HT-29 (cell line): Measurements from ENCODE around the genes TXLNG and RBBP7.

DNA sequence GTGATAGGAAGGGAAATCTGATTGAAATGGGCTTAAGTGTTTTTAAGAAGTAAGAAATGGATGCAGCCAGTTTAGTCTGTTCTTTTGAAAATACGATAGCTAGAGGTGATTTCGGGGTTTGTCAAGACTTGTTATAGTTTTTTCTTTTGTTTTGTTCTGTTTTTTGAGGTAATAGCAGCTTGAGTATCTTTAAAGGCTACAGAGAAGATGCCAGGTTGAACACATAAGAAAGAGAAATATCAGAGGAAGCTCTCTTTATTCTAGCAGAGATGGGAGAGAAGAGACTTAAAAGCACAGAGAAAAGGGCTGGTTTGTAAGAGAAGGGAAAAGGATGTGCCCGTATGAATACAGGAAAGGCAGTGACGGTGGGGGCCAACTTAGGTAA lies 121.5 kb upstream of the S100G start:
- RAMPAGE, long total RNA: no peak

- RAMPAGE, long total RNA: no peak
Measured at GRCh38 chrX:16711203-16711660, 1.2 kb downstream of the CTPS2 start.

DNA sequence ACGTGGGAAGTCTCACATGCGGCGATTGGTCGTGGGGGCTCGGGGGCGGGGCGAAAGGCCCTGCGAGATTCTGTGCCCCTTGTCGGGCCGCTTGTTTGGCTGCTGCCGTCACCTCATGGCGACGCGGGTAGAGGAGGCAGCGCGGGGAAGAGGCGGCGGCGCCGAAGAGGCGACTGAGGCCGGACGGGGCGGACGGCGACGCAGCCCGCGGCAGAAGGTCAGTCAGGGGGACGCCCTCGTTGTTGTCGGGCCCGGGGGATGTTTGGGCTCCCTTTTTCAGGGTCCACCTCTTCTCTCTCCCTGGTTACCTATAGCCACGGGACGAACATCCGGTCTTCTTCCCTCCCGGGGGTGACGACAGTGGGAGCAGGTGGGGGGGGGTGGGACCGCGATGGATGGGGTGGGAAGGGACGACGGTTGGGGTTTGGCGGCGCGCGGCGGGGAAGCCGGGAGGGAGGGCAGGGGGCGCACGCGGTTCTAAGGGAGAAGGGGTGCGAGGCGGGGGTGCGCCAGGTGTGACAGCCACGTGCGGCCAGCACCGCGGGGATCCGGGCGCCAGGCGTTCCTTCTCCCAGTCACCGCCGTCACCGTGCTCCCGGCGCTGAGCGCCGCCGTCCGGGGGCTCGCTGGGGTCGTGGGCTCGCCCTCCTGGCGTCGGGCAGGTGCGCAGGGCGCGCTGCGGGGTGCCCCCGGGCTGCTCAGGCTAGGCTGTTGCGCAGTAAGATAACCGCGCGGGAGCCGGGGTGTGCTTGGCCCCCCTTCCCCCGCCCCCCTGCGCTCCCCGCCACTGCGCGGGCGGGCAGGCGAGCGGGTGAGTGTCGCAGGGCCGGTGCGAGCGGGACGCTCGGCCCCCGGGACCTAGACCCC lies at the start of gene TXLNG:
TSS of gene TXLNG (plus strand) at position 94 of the 867 bp plus-strand sequence.
- RAMPAGE, long total RNA: no peak

DNA sequence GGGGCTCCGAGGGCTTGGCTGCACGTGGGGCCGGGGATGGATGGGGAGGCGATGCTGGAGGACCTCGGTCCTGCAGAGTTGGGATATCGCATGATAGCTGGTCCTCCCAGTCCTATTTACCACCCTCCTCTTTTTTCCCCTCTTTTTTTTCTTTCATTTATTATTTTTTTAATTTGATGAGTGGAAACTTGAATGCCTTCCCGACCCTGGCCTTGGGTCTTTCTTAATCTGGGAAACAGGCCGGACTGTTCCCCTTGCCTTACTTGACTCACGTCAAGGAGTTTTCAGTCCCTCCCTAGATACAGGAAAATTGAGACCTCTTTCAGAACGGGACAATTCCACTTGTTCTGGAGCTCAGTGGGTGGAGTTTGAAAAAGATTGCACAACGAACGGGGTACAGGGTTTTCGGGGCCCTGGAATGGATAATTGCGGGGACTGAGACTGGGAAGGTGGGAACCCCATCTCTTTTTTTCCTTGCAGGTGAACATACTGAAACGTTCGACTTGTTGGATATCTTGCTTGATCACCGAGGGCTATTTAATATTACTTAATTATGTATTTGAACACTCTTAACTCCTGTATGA lies 1.1 kb downstream of the TXLNG start:
- RAMPAGE, long total RNA: no peak

DNA sequence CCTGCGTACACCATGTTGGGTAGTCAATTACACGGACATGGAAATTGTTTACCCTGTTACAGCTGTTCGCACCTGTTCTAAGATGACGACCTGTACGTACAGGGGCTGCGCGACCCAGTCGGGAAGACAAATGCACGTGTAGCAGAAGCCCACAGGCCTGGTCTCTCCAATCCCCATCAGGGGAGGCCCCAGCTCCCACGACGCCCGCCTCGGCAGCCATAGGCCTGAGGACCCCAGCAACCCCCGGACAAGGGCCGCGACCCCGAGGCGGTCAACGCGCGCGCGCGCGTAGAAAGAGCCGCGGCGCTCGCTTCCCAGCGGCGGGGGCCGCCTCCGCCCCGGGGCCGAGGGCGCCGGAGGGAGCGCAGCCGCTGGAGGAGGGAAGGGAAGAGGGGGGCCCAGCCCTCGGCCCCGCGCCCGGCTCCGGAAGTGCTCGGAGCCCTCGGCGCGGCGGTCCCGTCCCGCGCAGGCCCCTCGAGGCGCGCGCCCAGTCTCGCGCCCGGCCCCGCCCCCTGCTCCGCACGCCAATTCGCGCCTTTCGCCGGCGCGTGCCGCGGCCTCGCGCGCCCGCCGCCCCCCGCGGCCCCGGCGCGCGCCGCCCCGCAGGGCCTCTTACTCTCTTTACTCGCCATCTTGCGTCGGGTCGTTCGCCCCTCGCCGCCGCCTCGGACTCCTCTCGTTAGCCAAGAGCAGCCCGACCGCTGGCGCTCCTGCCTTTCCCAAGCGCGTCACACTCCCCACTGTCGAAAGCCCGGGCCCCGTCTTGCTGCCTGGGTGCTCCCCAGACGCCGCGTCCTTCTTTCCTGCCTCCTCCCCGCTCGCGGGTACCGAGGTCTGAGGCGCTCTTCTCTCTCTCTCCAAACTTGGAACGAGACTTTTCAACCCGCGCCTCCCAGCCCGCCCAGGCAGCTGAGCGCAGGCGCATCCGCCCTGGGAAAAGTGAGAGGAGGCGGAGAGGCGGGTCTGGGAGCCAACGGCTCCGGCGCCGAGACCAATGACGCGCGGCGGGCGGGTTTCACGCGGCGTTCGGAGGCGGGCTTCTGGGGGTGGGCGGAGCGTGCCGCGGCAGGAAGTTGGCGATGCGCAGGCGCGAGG lies at the start of gene RBBP7:
TSS of gene RBBP7 (minus strand) at position 941 of the 1,095 bp plus-strand sequence.
- RAMPAGE, long total RNA: no peak

DNA sequence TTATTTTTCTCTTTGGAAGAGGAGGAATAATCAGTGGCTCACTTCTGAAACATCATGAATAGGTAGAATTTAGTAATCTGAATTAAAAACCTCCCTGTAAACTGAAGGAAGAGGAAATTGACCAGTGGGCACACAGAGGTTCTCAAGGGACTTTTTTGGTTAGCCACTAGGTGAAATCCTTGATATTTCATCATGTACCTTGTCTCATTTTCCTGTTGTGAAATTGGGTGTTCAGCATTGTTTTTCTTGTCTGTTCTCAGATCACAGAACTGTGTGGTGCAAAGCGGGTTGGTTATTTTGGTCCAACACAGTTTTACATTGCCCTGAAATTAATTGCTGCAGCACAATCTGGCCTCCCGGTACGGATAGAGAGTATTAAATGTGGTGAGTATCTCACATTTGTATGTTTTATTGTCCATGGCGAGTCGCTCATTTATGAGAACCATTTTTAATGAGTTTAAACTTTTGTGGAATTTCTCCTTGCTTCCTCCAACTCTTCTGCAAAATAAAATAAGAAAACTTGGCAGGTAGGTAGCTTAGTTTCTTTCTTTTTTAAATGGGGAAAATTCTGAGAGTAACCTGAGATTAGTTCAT lies 59.6 kb downstream of the REPS2 start:
- RAMPAGE, long total RNA: no peak

DNA sequence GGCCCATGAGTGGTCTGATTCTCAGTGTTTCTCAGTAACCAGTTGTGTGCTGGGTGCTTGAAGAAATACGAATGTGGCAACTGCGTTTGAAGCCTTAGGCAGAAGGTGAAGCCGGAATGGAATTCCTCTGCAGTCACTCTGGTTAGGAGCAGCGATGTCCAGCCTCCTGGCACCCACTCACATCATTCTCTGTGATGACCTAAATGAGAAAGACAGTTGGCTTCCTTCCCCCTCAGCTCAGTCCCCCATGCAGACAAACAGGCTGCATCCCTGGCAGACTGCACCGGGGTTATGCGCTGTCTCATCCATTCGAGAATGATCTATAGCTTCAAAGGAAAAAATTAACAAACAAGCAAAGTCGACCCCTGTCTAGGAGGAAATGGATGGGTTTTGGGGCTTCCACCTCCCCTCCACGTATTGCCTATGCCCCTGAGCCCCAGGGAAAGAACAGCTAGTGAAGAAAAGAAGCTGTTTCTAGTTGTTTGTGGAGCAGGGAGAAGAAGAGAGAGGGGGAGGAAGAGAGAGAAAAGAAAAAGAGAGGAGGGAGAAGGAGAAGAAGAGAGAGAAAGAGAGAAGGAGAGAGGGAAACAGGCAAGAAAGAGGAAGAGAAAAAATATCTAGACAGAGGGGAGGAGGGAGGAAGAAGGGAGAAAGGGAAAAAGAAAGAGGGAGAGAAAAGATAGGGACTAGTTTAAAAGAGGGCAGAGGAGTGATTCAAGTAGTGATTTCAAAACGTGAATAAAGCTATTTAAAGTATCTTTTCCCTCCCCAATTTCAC lies 169.9 kb upstream of the SCML1 start:
- RAMPAGE, long total RNA: no peak

DNA sequence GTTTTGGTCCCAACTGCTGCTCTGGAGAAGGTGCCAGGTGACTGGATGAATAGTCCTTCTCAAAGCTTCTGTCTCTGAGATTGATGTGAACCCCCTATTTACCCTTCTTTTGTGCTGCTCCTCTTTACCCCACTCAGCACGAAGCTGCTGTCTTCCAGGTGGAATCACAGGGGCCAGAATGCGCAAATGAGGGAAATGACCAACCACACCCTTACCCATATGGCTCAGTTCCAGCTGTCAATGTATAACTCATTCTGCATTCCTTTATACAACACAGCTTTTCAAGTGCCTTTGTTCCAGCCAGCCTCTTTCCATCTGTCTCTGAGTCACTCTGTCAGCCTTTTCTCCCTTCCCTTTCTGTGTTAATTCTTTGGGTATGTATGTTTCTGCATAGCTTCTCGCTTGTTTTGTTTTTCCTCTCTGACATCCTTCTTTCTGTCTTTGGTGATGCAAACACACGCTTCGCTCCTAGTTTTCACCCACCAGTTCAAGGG lies 54.6 kb downstream of the RS1 start:
- RAMPAGE, long total RNA: no peak

GRCh38 chrX:18883689-18884066 lies 100.2 kb downstream of the PHKA2 start:
- RAMPAGE, long total RNA: no peak

GRCh38 chrX:19142825-19143187 lies 20.5 kb upstream of the ADGRG2 start:
- RAMPAGE, long total RNA: no peak

DNA sequence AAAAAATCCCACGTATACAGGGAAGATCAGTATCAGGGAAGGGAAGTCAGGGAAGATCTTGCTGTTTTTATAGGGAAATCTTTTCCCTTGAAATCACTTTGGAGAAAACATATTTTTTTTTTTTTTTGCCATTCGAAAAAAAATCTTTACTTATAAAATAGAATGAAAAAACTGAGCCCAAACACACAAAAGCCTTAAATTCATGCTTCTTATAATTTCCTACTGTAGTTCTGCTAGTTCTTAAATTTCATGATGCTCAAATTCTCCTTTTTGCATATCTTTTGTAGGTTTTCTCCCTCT lies 66.1 kb upstream of the ADGRG2 start:
- RAMPAGE, long total RNA: no peak

DNA sequence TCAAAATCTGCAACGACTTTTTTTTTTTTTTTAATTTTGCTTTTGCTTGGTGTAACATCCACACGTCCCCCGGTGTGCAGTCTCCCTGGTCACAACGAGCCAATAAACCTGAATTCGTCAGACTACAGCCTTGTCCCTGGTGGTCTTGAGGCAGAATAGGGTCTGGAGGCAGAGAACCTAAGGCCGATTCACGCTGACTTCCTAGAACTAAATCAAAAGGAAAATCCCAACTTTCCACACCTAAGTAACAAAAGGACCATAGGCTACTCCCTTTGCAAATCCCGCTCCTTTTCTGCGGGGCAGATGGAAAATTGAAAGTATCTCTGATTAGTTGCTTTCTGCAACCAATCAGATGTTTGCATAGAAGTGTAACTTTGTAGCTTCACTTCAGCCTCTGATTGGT lies 125.2 kb upstream of the MAP3K15 start:
- RAMPAGE, long total RNA: no peak

DNA sequence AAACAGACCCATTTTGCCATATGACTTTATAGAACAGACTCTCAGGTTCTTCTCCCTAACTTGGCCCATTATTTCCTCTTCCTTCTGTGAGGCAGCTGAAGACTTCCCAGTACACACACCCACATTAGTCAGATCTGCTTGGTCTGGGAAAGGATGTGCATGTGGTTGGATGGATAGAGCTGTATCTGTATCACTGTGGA lies 133.9 kb upstream of the MAP3K15 start:
- RAMPAGE, long total RNA: no peak

GRCh38 chrX:19772594-19773215 lies 114.7 kb downstream of the SH3KBP1 start:
- RAMPAGE, long total RNA: no peak

- RAMPAGE, long total RNA: no peak
Measured at GRCh38 chrX:19792588-19792956, 94.8 kb downstream of the SH3KBP1 start.

DNA sequence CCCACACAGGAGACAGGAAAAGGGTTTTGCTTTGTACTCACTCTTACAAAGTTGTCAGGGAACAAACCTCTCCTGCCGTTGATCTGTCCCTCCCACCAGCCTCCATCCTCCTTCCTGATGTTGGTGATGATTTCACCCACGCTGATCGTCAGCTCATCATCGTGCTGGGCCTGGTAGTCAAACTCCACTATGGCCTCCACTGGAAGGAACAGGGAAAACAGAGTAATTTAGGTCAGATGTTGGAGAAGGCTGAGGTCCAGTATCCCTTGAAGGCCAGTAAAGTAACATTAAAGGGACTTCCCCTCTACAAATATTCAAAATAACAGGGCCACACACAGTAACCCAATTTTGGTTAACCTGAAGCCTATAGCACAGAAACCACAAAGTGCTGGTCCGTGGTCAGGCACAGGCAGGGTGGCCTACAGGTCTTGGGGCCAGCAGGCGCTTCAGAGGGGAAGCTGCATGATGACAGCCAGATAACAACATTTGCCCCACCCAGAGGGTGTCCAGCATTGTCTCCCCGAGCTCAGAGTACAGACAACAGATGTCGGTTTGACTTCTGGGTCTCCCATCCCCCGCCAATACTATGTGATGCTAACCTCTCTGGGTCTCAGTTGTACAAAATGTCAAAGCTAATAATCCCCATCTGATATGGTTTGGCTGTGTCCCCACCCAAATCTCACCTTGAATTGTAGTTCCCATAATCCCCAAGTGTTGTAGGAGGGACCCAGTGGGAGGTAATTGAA lies 51.1 kb downstream of the SH3KBP1 start:
- RAMPAGE, long total RNA: no peak

DNA sequence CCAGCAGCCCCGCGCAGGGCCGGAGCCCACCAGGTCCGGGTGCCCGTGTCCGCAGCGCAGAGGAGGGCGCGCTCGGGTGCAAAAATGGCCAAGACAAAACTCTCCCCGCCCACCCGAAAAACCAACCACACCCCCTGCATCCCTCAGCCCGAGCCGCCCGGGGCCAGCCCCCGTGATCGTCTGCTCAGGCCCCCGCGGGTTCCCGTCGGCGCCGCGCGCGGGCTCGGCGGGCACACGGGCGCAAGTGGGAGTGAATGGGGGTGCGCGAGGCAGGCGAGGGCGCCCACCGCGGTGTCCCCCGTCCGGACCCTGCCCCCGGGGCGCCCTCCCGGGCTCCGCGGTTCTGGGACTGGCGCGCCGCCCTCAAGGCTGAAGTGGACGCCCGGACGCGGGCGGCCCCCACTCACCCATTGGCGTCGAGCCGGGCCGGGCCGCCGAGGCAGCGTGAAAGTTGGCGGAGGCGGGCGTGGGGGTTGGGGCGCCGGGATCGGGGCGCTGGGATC lies 449 bp downstream of the SH3KBP1 start:
- RAMPAGE, long total RNA: no peak

- RAMPAGE, long total RNA: no peak
Measured at GRCh38 chrX:19965985-19966575, 24.8 kb downstream of the BCLAF3 start.

DNA sequence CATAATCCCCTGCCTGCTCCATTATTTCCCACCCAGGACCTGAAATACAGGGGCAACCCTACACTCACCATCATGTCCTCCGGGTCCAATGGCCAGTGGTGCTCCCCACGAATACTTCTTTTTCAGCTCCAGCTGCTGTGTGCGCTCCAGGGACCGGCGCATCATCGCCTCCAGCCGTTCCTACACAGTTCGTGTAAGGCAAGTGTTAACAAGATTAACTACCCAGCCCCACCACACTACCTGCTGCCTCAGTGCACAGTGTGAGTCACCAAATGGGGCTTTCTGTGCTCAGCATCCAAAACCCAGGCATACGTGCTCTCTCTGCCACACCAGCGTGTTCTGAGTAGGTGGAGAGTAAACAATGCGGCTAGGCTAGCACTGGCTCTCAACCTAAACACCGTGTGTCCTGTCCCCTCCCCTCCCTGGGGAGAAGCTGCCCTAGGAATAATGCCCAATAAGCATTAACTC lies 60.1 kb downstream of the MAP7D2 start:
- RAMPAGE, long total RNA: no peak

DNA sequence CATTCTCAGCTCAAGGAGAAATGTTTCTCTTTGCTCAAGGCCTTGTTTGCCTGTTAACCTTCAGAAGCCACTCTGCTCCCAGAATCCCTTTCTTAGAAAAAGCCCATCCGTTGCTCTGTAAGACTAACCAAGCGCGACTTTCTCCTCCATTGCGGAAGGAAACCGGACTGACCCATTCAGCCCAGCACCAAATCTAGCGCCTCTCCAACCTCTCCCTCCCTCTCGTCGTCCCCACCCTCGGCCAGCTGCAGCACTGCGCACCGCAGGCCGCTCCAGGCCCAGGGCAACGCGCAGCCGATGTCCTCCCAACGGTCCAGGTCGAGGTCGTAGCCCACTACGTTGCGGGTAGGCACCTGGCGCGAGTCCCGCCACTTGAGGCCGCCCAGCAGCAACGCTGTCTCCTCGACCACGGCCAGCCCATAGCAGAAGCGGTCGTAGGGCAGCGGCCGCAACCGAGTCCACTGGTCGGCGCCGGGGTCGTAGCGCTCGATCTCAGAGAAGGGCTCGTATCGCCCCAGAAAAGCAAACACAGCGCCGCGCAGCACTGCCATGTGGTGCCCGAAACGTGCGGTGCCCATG lies 2.4 kb downstream of the KLHL34 start:
- RAMPAGE, long total RNA: no peak